Measurements from ENCODE around the genes SEPTIN9 and SYNGR2.

DNA sequence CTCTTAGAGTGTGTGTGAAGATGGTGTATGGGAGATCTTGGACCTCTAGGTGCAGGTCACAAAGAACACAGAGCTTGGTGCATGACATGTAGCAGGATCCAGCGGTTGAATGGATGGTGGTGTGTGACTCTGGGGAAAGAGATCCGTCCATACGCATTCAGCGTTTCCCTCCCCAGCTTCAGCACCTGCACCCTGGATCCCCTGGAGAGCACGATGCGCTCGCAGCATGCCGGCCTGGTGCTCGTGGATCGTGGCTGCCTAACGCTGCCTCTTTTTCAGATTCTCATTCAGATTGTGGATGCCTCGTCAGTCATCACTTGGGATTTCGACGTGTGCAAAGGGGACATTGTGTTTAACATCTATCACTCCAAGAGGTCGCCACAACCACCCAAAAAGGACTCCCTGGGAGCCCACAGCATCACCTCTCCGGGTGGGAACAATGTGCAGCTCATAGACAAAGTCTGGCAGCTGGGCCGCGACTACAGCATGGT, 69.6 kb upstream of the SEPTIN9 start:
- PRO-cap, result no peak
- RAMPAGE, long total RNA, 3 experiments, result no peak in any of the 3 experiments

- PRO-cap, result no peak
- RAMPAGE, long total RNA, 3 experiments, result no peak in any of the 3 experiments
Observed at GRCh38 chr17:77235288-77235887, 45.9 kb upstream of the SEPTIN9 start.

DNA sequence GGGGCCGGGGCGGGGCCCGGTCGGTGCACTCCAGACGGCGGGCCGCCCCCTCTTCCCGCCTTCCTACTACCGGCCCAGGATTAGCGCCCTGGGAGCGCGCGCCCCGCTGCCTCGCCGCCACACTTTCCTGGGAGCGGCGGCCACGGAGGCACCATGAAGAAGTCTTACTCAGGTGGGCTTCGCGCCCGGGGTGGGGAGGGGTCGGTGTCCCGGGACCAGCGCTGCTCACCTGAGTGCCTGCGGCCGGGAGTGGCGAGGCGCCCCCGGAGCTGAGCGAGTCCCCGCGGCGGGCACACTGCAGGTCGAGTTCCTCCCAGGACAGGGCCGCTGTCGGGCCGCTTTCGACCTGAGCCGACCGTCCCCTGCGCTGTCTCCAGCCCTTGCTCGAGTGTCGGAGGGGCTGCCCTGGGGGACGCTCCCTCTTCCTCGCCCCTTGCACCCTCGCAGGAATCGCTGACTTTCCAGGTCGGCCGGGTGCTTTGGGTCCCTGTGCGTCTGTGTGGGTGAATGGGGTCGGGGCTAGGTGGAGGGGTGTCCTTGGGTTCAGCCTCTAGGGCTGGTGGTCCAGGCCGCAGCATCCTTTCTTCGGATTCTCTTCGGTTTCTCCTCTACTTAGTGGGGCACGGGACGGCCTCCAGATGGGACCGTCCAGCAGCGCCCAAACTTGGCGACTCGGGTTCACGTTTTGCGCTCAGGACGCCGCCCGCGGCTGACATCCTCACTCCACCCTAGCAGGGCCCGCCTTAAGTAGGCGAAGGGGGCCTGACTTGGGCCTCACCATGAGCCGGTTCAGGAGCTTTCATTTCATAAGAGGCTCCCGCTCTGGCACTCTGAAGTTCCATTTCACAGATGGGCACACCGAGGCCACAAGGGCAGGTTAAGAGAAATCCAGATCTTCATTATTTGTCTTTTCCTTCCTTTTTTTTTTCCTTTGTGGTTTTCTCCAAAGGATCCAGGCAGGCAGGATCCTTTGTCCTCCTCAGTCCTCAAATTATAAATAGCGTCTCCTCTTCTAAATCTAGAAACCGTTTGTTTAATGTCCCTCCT, at the start of gene SEPTIN9:
Gene SEPTIN9 (plus strand): TSS at position 117 of the 1,047 bp plus-strand sequence.
- PRO-cap, result bidirectional peak, plus-strand start at position 80 of the sequence, minus-strand start outside the sequence; unidirectional peak, plus-strand start at position 117 of the sequence
- RAMPAGE, long total RNA, 3 experiments, result start-site peak on the plus strand in 2 of 3 experiments, centred at positions 76 to 103 of the sequence, 43 to 153 reads per replicate

DNA sequence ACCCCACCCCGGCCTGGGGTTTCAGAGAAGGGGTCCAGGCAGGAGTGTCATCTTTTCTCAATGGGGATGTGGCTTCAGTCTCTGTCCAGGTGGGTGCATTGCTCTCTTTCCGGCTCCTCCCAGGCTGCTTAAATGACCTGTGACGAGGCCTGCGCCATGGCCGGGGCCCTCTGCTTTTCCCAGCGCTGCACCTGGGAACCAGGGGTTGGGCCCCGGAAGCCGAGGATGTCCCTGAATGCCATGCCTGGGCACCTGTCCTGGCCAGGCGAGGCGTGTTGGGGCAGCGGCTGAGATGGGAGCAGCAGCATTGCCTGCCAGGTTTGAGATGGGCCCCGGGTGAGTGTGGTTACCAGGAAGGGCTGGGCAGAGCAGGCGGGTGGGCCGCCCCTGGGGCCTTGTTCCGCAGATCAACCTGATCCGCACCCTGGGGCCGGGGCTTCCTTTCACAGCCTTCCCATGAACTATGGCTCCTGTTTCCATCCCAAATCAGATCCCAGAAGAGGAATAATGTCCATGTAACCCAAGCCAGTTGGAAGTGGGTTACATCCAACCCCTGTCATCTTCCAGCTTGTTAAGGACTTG, 6.9 kb downstream of the SEPTIN9 start:
- PRO-cap, result no peak
- RAMPAGE, long total RNA, 3 experiments, result no peak in any of the 3 experiments

- PRO-cap, result no peak
- RAMPAGE, long total RNA, 3 experiments, result no peak in any of the 3 experiments
Observed at GRCh38 chr17:77306655-77307491, 25.6 kb downstream of the SEPTIN9 start.

DNA sequence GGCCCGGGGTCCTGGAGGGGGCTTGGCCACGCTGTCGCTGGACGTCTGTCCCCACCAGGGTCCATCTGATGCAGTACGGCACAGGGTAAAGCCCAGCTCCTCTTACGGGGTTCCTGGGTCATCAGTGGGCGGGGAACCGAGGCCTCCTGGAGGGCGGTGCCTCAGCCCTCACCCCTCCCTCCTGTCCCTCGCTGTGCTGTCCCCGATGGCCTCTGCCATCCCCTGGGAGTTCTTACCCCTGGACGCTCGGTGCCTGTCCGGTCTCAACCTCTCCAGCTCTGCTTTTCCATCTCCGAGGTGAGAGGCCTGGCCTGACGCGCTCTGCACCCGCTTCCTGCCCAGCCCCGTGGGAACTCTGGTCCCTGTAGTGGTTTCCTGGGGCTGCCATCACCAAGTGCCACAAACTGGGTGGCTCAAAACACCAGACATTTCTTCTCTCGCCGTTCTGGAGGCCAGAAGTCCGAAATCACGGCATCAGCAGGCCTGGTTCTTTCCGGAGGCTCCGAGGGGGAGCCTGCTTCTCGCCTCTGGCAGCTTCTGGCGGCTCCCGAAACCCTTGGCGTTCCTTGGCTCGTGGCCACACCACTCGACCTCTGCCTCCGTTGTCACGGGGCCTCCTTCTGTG, 42.3 kb downstream of the SEPTIN9 start:
- PRO-cap, result bidirectional peak, plus-strand start at position 226 of the sequence, minus-strand start at position 75 of the sequence
- RAMPAGE, long total RNA, 3 experiments, result no peak in any of the 3 experiments

GRCh38 chr17:77331444-77331926, 50.2 kb downstream of the SEPTIN9 start:
- PRO-cap, result no peak
- RAMPAGE, long total RNA, 3 experiments, result no peak in any of the 3 experiments

DNA sequence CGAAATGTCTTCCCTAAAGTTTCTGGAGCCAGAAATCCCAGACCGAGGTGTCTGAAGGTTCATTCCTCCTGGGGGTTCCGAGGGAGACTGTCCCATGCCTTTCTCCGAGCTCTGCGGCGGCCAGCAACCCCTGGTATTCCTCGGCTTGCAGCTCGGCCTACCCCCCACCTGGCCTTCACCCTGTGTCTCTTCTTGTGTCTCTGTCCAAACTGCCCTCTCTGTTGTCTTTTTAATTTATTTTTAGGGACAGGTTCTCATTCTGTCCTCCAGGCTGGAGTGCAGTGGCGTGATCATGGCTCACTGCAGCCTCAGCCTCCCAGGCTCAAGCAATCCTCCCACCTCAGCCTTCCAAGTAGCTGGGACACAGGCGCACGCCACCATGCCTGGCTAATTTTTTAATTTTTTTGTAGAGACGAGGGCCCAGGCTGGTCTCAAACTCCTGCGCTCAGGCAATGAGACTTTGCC, 71.2 kb downstream of the SEPTIN9 start:
- PRO-cap, result no peak
- RAMPAGE, long total RNA, 3 experiments, result no peak in any of the 3 experiments

- PRO-cap, result no peak
- RAMPAGE, long total RNA, 3 experiments, result no peak in any of the 3 experiments
Observed at GRCh38 chr17:77371578-77371894, 90.2 kb downstream of the SEPTIN9 start.

DNA sequence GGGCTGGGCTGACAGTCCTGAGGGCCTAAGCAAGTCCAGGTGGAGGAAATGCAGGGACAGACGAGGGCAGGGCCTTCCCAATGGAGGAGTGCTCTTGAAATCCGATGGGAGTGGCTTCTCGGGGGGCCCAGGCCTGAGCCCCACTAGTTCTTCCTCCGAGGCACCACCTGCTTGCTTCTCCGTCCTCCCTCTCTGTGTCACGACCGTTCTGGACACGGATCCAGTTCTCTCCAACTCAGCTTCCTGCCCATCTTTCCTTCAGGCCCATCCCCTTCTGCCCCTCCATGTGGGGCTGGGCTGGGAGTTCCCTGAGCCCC, 124.2 kb downstream of the SEPTIN9 start:
- PRO-cap, result no peak
- RAMPAGE, long total RNA, 3 experiments, result no peak in any of the 3 experiments

GRCh38 chr17:77423293-77424451, 142.4 kb downstream of the SEPTIN9 start:
- PRO-cap, result unidirectional peak, plus-strand start at chr17:77424106
- RAMPAGE, long total RNA, 3 experiments, result no peak in any of the 3 experiments

DNA sequence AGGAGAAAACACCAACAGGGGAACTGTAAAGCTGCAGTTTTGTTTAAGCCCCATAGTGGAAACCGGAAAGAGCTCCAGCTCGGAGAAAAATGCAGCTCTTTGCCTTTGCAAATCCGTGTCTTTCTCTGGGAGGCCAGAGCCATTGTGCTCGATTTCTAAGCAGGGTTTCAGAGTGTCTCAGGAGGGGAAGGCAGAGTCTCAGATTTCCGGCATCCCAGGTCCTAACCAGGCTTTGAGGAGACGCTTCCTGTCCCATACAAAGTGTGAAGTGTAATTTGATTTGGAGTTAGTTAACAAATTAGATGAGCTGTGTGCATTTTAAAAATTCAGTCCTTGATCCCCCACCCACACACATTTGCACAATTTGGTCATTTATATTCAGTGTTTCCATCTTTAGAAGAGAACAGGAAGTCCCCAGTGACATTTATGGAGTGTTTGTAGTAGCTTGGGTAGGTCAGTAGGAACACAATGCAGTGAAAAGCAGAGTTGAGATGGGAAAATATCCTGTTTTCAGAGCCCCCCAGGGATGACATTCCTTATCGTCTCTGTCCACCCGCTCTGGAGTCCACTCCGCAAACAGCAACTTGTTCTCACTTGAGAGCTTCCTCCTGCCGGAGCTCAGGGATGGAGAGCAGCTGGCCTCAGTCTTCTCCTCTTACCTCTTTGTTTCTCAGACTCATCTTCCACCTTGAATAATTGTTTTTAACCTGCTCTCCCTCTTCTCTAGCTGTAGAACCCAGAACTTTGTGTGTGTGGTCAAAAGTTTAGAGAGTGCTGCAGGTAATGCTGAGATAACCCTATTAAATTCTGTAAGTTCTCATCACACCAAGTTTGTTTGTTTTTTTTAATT, 191.5 kb downstream of the SEPTIN9 start:
- PRO-cap, result no peak
- RAMPAGE, long total RNA, 3 experiments, result no peak in any of the 3 experiments

GRCh38 chr17:77479364-77480450, 198.4 kb downstream of the SEPTIN9 start:
- PRO-cap, result no peak
- RAMPAGE, long total RNA, 3 experiments, result no peak in any of the 3 experiments

DNA sequence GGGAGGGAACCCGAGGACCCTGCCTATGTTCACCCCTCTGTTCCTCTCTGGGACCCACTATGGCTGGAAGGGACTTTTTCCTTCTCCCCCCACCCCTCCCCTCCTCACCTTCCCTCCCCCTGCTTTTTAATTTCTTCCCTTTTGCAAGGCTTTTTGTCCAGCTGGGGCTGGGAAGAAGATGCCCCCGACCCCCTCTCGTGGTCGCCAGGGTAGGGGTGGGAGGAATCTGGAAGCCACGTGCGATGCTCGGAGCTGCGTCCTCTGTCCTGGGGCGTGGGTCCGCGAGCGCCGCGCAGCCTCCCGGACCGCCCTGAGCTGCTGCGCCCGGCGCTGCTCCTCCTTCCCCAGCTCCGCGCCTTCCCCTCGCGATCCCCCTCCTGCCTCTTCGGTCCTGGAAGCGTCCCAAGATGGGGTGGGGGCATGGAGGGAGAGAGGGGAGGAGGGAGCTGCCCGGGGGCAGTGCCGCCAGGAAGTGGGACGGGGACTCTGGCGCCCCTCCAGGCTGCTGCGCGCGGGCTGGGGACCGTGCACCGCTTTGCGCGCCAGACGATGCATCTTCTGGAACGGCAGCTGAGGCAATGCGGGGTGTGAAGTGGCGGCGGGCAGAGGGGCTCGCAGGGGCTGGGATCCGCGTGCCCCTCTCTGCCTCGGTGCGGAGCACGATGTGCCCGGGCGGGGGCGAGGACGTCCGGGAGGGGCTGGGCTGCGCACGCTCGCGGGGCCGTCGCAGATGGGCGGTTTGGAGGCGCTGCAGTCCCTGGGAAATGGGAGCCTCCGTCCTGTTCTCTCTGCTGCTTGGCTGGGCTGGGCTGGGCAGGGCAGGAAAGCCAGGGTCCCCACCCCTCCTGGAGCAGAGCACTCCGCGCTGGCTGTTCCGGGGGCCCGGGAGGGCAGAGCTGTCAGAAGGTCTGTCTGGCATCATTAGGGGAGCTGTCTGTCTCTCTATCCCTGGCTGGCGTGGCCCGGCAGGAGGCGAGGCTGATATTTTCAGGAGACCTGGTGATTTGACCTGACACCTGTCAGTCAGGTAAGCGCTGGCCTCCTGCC, 247.3 kb downstream of the SEPTIN9 start:
- PRO-cap, result no peak
- RAMPAGE, long total RNA, 3 experiments, result no peak in any of the 3 experiments

DNA sequence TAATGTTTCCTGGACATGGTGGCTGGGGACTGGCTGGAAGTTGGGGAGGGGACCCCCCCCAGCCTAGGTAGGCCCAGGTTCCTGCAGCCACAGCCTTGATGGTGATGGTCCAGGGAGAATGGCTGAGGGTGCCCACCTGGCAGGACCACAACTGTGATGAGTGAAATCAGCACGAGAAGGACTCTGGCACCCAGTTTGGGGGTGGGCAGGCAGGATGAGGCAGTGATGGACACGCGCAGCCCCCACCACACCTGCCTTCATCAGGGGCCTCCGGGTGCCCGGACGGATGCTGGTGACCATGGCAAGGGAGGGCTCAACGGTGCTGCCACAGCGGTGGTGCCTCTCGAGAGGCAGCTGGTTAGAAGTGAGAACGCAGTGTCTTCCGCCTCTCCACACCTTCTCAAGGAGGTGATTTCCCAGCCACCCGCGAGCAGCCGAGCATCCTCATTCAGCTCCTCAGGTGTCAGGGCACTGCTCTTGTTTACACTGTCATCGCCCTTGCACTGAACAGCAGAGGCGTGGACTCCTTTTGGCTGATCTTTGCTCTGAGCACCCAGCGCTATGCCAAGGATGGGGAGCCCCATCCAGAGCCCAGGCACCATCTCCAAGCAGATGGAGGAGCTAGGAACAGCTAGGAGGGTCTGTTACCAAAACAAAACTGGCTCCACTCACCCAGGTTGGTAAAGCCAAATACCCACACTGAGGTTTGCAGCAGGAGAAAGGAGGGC, 174.5 kb upstream of the TNRC6C start:
- PRO-cap, result no peak
- RAMPAGE, long total RNA, 3 experiments, result no peak in any of the 3 experiments

GRCh38 chr17:77829473-77830912, 128.5 kb upstream of the TNRC6C start:
- PRO-cap, result no peak
- RAMPAGE, long total RNA, 3 experiments, result no peak in any of the 3 experiments

DNA sequence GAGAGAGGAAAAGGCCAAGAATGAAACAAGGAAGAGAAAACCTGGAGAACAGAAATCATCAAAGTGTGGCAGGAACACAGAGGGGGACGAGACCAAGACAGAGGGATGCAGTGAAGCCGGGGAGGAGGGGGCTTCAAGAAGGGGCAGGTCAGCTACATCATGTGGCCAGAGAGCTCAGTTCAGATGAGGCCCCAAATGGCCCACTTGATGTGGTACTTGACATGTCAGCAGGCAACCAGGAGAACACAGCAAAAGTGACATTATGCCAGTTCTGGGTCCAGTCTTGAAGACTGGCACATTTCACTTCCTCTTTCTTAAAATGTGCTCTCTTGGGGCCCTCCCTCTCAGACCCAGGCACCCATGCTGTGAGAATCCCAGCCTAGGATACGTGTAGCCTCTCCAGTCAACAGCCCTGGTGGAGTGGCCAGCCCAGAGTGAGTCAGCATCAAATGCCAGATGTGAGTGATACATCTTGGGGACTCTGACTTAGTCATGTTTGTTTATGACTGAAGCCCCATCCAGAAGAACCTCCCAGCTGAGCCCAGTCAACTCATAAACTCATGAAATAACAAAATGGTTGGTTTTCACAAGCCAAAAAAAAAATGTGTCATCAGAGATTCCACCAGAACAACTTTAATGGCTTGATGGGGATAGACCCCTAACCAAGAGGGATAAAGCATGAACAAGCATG, 82.6 kb upstream of the TNRC6C start:
- PRO-cap, result no peak
- RAMPAGE, long total RNA, 3 experiments, result no peak in any of the 3 experiments

GRCh38 chr17:77888333-77888720, 70.2 kb upstream of the TNRC6C start:
- PRO-cap, result no peak
- RAMPAGE, long total RNA, 3 experiments, result no peak in any of the 3 experiments

DNA sequence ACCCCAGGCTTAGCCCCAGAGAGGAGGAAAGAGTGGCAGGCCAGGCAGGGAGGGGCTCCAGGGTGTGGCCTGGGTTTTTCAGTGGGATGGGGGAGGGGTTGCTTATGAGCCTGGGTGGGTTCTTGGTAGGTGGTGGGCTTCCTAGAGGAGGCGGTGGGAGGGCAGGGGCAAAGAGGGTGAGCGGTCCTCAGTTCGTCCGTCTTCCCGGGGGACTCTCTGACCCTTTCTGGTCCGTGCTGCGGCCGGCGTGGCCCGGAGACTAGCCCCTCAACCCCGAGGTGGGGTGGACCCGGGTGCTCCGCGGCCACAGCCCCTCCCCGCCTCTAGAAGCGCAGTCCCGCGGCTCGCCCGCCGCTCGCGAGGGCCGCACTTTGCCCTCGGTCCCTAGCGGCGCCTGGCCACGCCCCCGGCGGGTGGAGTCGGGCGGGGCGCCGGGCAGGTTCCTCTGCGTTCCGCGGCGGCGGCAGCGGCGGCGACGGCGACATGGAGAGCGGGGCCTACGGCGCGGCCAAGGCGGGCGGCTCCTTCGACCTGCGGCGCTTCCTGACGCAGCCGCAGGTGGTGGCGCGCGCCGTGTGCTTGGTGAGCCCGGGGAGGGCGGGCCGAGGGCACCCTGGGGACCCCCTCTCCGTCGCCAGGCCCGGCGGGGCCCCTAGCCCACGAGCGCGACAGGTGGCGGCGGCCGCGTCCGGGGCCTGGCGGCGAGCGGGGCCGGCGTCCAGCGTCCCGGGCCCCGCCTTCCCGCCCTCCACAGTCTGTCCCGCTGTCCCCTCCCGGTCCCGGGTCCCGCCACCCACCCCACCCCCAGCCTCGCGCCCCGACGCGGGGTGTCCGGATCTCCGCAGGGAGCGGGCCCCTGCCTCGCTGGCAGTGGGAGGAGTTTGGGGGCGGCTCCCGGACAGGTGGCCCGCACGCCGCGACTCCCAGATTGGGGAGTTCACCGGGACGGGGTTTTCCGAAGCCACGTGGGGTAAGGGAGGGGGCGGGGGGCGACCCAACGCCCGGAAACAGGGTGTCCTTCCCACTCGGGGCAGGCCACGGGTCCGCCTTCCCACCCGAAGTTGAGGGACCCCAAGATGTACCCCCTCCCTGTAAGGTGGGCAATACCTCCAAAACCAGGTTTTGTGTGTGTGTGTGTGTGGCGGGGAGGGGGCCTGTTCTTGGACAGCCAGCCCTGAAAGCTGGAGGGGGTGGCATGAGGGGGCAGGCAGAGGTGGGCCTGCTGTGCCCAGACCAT, at the start of gene SYNGR2:
Gene SYNGR2 (plus strand): TSS at position 448 of the 1,237 bp plus-strand sequence.
- PRO-cap, result bidirectional peak, plus-strand start at position 448 of the sequence, minus-strand start at position 346 of the sequence; bidirectional peak, plus-strand start at position 985 of the sequence, minus-strand start at position 859 of the sequence
- RAMPAGE, long total RNA, 3 experiments, result start-site peak on the plus strand in 3 of 3 experiments, centred at positions 463 to 471 of the sequence, 357 to 1,555 reads per replicate

GRCh38 chr17:78202737-78203028, 11.4 kb upstream of the BIRC5 start:
- PRO-cap, result no peak
- RAMPAGE, long total RNA, 3 experiments, result no peak in any of the 3 experiments

Measured in gastrocnemius medialis (tissue), 3 donors.